GM19239 (cell line): ENCODE data around the gene CCDC178.

DNA sequence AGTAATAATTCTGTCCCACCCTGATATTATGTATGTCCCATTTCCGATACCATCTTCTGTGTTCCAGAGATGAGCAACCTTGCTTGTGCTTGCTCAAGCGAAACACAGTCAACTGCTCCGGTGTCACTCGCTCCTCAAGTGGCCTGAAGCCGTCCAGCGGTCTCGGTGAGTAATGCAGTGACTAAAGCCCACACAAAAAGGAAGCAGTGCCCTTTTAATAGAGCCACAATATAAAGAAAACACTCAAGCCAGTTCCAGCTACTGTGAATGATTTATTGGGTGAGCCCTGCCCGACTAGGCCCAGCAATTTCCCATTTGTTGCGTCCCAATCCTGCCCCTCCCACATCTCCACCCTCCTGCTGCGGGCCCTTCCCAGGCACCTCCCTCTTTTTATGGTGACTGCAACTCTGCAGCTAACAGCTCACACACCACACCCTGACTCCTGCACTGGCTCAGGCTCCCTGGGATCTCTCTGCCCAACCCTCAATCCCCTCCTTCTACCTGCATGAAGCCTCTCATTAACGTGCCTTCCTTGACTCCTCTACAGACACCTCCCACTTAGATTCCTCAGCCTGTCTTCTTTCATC is 44.2 kb upstream of the DSC1 start:
- RRBS, result no CpG with 5 or more reads among the region's 11 CpGs

GRCh38 chr18:31244651-31245387 is 73.1 kb upstream of the DSG1 start:
- RRBS, result no CpG with 5 or more reads among the region's 8 CpGs

- RRBS, result no CpG with 5 or more reads among the region's 1 CpG
Observed at GRCh38 chr18:31250921-31251300, 67.0 kb upstream of the DSG1 start.

GRCh38 chr18:31498909-31499252 is 904 bp downstream of the DSG2 start:
- RRBS, result no CpG with 5 or more reads among the region's 7 CpGs

GRCh38 chr18:31546099-31546667 is 45.5 kb upstream of the TTR start:
- RRBS, result no CpG with 5 or more reads among the region's 5 CpGs

DNA sequence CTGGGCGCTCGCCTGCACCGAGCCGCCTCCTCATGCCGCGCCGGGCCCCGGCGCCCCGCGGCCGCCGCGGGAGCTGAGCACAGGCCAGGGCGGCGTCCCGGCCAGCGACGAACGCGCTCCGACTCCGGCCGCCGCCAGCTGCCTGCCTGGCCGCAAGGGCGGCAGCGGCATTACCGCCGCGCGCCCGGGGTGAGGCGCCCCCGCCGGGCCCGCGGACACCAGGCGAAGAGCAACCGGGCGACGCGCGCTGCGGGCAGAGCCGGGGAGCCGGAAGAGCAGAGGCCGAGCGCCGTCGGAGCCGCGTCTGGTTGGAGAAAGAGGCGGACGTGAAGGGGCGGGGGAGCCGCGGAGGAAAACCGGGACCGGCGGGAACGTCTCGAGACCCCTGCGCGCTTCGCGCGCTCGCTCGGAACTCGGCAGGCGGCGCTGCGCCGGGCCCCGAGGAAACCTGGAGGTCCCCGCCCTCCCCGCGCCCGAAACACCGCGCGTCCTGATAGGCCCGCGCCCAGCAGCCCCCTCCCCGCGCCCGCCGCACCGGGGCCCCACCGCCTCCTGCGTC is 752 bp upstream of the B4GALT6 start:
- RRBS, result 1% methylated on average over 54 of the region's 92 CpGs

DNA sequence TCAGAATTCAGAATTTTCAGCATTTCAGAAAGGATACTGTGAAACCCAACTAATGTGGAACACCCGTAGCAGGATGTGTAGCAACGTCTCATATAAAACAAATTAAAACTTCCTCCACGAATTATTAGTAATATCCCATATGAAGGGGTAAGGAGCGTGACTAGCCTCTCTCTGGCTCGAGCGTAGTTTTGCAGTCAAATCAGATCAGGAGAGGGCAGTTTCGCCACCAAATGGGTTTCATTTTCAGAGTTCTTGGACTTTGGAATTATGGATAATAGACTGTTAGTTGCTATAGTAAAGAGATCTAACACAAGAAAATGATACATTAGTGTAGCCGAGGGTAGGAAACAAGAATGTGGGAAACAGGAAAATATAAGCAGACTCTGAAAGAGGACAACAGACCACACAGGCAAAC is 13.5 kb upstream of the SLC25A52 start:
- RRBS, result no CpG with 5 or more reads among the region's 8 CpGs

GRCh38 chr18:32382924-32383617 is 87.6 kb downstream of the GAREM1 start:
- RRBS, result no CpG with 5 or more reads among the region's 5 CpGs

GRCh38 chr18:32470033-32470574 is 578 bp downstream of the GAREM1 start:
- RRBS, result 8% methylated on average over 29 of the region's 62 CpGs

DNA sequence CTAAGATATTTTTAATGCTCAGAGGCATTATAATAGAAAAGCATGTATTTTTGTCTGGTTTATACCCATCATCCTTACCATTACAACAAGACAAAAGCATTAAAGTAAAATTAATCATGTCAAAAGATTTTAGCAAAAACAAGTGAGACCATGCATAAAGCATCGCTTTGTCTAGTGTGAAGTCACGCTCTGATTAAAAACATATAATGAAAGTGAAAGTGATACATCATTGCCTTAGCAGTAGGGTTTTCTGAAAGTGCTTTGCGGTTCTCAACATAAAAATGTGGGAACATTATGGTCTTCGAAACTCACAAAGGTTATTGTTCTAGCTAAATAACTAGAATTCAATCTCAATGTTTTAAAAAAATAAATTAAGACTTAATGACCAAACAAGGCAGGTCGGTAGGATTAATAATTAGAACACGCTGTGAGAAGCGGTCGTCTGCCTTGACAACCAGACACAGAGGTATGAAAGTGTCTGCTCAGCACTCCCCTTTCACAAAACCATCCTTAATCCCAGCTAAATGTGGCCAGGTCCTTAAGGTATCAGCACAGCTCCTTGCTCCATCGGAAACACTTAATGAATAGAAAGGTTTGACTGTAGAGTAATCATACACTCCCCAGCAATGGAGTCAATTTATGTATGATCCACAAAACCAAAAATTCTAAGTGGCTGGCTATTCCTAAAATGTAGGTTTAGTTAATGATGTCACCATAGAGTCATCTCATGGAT is 42.2 kb downstream of the KLHL14 start:
- RRBS, result no CpG with 5 or more reads among the region's 9 CpGs

DNA sequence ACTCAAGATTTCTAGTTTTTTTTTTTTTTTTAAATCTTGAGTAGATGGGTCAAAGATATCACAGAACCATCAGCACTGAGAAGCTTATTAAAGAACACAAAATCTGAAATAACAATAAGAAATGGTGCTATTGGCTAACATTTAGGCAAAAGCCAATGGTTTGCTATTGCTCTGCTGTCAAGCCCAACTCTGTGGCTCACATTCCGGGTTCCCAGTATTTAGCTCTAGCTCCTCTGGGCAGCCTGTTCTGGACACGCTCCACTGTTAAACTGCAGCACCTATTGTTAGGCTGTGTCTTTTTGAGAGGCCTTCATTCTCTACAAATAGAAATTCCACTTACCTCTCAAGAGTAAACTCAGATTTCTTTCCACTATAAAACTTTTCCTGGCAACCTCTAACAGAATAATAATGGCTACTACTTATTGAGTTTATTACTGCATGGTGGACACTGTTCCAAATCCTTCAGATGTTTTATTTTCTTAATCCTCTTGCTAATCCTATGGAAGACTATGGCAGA is 3.7 kb upstream of the KLHL14 start:
- RRBS, result no CpG with 5 or more reads among the region's 2 CpGs

- RRBS, result no CpG with 5 or more reads among the region's 3 CpGs
Observed at GRCh38 chr18:33116293-33116815, 324.2 kb downstream of the CCDC178 start.

GRCh38 chr18:33440127-33441242 is at the start of gene CCDC178:
CCDC178 (minus strand) TSS chr18:33440721.
- RRBS, result 15% methylated on average over 27 of the region's 79 CpGs

DNA sequence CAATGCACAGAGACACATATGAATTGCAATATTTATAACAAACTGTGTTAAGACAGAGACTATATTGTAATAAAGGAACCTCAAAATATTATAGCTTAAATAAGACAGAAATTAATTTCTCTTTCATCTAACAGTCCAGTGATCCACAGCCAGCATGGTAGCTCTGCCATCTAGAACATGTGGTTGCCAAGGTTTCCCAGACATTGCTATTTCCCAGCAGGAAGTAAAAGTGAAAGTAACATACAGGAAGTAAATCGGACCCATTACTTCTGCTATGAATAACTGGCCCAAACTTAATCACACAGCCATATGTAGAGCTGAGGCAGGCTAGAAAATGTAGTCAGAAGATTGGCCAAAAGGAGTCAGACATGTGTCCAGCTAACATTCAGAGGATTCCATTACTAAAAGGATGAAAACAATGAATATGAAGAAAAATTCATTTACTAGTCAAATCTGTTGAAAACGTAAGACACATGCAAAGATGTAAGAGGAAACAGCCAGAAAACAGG is 71.0 kb downstream of the NOL4 start:
- RRBS, result no CpG with 5 or more reads among the region's 2 CpGs

- RRBS, result 8% methylated on average over 16 of the region's 84 CpGs
Observed at GRCh38 chr18:34222520-34223590, 1.9 kb downstream of the NOL4 start.

GRCh38 chr18:34495422-34495621 is 214.8 kb upstream of the DTNA start:
- RRBS, result no CpG with 5 or more reads among the region's 3 CpGs

DNA sequence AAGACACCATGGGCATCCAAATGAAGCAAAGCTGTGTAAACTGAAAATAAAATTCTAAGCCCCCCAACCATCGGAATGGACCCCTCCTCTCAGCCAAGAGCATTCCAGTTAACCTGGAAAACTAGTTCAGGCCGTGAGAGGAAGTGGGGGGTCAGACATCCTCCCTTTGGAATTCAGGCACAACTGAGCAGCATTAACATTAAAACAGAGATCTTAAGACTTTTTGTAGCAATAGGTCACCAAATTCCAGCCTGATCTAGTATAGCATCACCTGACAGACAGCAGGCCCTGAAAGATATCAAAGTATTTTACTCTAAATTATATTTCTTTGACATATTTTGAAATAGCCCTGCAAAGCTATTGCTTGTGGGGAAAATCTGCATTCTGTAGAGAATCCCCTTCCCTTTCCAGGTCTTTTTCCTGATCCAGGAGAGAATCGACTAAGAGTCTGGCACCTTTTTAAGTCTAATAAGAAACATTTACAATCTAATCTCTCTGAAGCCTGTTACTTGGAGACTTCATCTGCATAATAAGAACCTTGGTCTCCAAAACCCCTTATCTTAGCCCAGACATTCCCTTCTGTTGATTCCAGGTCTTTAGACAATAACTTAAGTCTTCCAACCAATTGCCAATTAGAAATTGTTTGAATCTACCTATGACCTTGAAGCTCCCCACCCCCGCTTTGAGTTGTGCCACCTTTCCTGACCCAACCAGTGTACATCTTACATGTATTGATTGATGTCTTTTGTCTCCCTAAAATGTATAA is 49.8 kb upstream of the DTNA start:
- RRBS, result no CpG with 5 or more reads among the region's 4 CpGs

DNA sequence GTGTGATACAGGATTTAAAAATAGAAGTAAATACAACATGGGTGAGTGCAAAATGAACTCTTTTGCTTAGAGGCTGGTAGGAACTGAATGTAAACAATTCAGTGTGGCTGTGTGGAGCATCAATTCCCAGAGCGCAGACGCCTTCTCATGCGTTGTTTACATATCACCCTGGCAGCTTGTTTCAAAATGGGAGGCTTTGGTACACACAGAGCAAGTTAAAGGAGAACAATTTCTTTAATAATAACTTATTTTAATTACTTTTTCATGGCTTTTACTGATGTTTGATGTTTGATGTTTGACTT is 916 bp downstream of the DTNA start:
- RRBS, result no CpG with 5 or more reads among the region's 3 CpGs

DNA sequence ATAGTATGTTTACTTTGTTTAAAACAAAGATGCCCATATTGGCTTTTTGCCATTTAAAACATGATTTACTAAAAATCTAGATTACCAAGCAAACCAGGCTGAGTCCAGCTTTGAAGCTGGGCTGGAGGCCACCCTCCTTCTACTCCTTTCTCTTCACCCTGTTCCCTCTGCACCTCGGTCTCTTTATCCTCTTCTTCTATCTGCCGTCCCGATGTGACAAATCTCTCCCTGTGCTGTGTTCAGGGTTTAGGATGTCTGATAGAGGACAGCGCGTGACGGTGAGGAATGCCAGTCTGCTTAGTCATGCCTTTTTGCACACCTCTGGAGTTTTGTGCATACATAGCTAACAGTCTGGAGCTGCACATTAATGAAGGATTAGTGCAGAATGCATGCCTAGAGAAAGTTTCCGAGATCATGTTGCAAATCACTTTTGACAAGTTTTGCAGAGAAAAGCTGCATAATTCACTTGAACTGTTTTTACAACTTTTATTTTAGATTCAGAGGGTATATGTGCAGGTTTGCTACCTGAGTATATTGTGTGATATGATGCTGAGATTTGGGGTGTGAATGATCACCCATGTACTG is 28.4 kb downstream of the DTNA start:
- RRBS, result no CpG with 5 or more reads among the region's 7 CpGs

- RRBS, result no CpG with 5 or more reads among the region's 7 CpGs
Observed at GRCh38 chr18:34928252-34928868, 112.9 kb upstream of the MAPRE2 start.